ENCODE data around the genes DOCK10 and SCYGR3.

DNA sequence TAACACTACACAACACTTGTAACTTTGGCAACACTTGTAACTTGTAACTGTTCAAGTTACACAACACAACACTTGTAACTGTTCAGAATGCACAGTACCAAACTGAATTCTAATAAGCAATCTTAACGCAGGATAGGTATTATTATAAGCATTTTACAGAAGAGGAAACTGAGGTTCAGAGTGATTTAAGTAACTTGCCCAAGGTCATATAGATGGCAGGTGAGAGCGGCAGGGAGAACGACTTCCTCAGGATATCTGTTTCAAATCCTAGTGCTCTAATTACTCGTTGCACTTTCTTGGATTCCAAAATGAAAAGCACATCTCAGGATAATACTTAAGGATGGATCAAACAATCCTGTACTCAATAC lies 97.9 kb downstream of the DOCK10 start:
- RRBS, result no CpG with 5 or more reads among the region's 4 CpGs

- RRBS, result 25% methylated on average over 57 of the region's 115 CpGs
These were observed at the start of gene DOCK10 for GRCh38 chr2:225041928-225042912. TSS of gene DOCK10 (minus strand) at chr2:225042468.

DNA sequence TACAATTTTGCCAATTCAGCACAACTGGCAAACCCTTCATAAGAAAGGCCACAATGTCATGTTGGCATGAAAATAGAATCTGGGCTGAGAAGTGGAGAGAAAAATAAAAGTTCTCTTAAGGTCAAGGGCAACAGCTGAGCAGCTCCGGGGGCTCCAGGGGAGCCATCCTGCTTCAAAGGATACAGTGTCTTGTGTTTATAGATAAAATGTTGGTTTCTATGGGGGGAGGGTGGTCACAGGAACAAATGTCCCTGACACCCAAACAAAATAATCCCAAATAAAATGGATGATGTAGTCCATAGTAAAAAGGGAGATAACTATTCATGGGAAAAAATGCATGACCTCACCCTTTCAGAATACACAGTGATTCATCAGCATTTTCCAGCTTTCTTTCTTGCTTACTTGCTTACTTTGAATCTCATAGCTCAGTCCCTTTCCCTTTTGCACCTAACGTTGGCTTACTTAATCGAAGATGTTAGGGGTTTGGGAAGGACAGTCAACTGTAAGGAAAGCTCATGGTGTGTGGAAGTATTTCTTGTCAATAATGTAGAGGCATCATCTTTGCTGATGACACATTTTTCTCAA lies 495.0 kb downstream of the NYAP2 start:
- RRBS, result no CpG with 5 or more reads among the region's 3 CpGs

- RRBS, result no CpG with 5 or more reads among the region's 3 CpGs
These were observed 631.2 kb downstream of the IRS1 start for GRCh38 chr2:226168353-226168985.

DNA sequence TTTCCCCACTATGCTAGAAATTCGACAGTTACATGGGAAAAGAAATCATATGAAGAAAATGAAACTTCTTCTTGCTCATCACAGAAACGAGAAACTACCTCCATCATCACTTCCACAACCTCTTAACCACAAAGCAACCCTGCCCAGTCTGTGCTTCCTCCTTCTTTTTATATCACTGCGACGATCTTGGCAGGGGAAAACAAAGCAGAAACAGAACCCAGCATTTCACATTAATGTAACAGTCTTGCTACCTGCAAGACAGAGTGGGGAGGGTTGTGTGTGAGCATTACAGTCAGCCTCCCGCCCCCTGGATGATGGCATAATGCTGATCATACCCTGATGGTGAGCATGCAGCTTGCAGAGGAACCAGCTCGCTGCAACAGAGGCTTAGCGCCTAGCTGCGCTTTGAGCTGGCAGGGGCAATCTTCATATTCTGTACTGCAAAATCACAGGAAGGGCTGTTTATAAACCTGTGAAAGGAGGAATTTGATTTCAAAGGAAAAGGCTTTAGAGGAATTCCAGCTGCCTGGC lies 376.1 kb downstream of the IRS1 start:
- RRBS, result no CpG with 5 or more reads among the region's 8 CpGs

DNA sequence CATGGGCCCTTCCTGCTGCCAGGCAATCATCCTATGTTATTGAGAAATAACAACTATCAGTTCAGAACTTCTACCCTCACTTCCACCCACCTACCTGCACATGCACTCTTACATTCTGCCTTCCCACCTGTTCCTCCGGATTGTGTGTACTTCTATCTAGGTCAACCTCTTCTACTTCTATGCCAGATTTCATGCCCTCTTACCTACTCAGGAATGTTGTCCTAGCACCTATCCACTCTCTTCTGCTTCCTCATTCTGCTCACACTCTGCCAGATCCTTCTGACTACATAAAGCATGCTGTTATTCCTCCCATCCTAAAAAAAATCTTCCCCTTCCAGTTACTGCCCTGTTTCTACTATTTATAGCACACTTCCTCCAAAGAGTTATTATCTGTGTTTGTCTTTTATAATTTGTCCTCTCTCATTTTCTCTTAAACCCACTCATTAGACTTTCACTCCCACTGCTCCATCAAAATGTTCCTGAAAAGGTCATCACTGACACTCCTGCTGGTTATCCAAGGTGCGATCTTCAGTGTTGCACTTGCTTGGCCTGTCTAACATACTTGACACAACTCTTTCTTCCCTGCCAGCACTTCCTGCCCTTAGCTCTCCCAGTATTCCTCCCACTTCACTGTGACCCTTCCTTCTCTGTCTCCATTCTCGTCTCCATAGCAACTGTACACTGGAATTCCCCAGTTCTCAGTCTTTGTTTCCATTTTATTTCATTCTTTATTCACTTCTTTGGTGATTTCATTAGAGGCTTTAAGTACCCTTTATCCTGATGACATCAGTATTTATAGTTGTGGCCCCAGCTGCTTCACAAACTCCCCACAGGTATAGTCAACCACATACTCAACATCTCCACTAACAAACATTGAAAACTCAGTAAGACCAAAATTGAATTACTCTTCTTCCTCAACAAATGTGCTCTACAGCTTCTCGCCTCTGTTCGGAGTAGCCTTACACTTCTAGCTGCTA lies 333.2 kb downstream of the IRS1 start:
- RRBS, result no CpG with 5 or more reads among the region's 5 CpGs

DNA sequence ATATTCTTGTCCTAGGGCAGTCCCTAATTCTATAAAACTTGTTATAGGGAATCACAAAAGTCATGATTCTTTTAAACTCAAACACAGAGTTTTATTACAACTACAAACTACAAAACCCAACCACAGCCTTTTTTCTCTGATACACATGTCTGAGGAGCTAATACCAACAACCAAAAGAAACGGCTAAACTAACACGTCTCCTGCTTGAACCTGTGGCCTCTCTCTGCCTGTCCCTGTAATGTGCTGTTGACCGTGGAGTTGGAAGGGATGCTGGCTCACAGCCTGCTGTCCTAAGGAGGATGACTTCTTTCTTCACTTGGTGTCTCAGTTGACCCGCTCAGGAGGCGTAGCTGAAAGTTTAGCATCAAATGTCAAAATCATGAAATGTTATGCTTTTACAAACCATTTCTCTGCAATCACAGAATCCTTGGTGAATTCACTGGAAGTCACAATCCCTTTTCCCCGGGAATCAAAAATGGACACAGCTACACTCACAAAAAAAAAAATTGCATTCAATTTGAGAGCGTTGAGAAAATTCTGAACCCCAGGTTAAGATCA lies 74.5 kb downstream of the IRS1 start:
- RRBS, result no CpG with 5 or more reads among the region's 7 CpGs

GRCh38 chr2:226725811-226725949 lies 73.9 kb downstream of the IRS1 start:
- RRBS, result no CpG with 5 or more reads among the region's 1 CpG

DNA sequence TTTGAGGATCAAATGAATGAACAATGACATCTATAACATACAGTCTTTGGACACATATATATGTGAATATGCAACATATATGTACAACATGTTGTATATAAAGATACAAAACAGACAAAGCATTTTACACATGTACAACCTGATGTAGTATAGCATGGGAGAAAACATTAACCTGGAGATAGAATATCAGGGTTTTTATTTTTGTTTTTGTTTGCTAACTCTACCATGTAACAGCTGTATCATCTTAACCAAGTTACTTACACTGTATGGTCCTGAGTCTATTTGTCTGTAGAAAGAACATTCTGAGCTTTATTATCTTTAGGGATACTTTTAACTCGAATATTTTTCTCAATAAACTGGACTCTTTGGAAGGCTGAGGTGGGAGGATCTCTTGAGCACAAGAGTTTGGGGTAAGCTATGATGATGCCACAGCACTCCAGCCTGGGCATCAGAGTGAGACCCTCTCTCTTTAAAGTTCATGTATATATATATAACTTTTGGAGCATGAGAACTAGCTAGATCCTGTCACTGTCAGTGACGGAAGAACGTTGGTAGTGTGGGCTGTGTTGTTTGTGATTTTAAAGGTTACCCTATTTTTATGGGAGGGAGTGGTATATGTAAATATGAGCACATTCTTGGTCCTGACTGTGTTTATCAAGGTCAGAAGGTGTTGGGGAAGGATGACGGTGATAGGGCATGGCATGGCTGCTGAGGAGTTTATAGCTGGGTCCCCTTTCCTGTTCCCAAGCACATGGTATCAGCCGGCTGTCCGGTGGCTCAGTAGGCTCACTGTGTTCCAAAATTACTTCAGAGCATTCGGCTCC lies 28.9 kb downstream of the IRS1 start:
- RRBS, result no CpG with 5 or more reads among the region's 7 CpGs

GRCh38 chr2:226775969-226776539 lies 23.6 kb downstream of the IRS1 start:
- RRBS, result no CpG with 5 or more reads among the region's 5 CpGs

GRCh38 chr2:226837681-226838312 lies 1.9 kb downstream of the RHBDD1 start:
- RRBS, result no CpG with 5 or more reads among the region's 13 CpGs

DNA sequence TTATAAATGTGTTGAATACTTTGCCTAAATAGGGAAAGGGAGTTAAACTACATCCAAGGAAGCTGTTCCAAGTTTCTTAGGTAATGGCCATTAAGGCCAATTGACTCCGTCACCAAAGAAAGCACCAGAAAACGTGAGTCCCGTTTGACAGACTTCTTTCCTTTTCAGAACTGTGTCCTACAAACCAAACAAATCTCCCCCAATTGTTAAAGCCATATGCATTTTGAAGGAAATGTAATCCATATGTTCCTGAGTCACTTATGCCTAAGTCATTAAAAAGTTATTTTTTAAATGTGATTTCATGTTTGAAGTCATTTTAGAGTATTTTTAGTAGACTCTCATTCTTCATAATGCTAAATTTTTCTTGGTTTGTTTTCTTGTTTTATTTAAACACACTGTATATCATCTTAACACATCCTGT lies 133.6 kb downstream of the RHBDD1 start:
- RRBS, result no CpG with 5 or more reads among the region's 3 CpGs

- RRBS, result no CpG with 5 or more reads among the region's 3 CpGs
These were observed at the start of gene SCYGR3 for GRCh38 chr2:227614767-227615021. TSS of gene SCYGR3 (minus strand) at chr2:227614840.

GRCh38 chr2:228838703-228839261 lies 432.3 kb downstream of the PID1 start:
- RRBS, result no CpG with 5 or more reads among the region's 4 CpGs

- RRBS, result no CpG with 5 or more reads among the region's 4 CpGs
These were observed 166.5 kb downstream of the PID1 start for GRCh38 chr2:229104531-229105061.

- RRBS, result no CpG with 5 or more reads among the region's 3 CpGs
These were observed 154.3 kb downstream of the PID1 start for GRCh38 chr2:229116788-229117266.

DNA sequence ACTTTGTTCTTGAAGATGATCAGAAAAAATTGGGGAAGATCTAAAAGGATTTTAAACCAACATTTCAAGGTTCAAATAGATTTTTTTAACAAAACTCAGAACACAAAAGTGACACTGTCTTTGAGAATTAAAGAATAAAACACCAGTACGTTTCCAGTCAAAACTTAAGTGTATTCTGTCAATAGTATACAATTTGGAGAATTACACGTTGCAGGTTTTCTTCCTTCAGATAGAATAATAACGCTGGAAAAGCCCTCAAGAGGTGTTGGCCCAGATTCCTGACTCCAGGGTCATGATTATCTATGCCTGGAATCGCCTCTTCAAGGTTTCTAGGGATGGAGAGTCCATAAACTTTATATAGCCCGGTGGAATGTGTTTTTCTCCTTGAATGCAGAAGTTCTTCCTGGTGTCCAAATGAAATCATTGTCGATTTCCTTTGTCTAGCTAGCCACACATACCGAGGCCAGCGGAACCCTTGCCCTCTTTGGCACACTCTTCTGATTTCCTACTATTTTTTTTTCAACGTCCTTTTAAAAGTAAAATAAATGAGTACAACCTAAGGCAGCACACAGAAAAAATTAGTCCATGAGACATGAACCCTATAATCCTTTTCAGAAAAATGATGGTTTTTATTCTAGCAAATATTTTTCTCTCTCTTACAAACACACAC lies 117.9 kb downstream of the PID1 start:
- RRBS, result no CpG with 5 or more reads among the region's 9 CpGs

- RRBS, result no CpG with 5 or more reads among the region's 29 CpGs
These were observed 90.4 kb downstream of the PID1 start for GRCh38 chr2:229180598-229181216.

DNA sequence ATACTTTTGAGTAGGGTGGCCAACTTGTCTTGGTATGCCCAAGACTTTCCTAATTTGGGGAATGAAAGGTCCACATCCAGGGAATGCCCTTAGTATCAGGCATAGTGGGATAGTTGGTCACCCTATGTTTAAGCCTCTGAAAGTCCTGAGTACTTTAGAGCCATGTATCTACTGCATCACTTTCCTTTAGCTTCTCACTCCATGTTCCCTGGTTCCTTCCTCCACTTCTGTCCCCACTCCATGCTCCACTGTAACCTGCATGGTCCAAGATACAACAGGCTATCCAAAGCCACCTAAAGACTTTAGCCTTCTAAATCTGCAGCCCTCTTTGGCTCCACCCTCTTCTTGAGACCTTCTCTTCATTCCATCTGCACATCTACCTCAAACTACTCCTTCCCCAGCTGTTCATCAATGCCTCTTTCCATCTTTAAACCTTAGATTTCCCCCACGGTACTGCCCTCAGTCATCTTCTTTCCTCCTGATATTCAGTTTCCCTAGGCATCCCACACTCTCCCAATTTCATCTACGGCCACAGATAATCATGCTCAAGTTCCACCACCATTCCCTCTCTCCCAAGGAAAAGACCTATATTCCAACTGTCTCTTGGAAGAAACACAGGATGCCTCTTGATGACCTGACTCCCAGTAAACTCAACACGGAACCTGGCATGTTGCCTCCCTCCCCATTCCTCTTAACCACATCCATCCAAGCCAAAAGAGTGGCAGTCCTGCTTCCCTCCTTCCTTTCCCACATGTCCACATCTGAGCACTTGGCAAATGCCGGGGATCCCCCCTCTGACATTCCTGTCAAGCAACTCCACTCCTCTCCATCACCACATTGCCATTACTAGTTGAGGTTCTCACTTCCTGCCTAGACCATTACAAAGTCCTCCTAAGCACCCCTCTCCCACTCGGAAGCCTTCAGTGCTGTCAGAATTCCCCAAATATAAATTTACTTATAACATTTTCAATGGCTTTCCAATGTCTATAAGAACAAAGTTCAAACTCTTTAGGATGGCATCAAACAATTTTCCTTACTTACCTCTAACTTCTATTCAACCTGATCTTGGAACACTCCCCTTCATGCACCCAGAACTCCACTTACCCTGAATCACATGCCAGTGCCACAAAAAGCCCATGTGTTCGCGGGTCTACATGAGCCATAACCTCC lies 49.6 kb downstream of the PID1 start:
- RRBS, result no CpG with 5 or more reads among the region's 7 CpGs

GRCh38 chr2:229852660-229853090 lies 69.1 kb downstream of the TRIP12 start:
- RRBS, result no CpG with 5 or more reads among the region's 3 CpGs